ENCODE measurements around a stretch of chr20.

DNA sequence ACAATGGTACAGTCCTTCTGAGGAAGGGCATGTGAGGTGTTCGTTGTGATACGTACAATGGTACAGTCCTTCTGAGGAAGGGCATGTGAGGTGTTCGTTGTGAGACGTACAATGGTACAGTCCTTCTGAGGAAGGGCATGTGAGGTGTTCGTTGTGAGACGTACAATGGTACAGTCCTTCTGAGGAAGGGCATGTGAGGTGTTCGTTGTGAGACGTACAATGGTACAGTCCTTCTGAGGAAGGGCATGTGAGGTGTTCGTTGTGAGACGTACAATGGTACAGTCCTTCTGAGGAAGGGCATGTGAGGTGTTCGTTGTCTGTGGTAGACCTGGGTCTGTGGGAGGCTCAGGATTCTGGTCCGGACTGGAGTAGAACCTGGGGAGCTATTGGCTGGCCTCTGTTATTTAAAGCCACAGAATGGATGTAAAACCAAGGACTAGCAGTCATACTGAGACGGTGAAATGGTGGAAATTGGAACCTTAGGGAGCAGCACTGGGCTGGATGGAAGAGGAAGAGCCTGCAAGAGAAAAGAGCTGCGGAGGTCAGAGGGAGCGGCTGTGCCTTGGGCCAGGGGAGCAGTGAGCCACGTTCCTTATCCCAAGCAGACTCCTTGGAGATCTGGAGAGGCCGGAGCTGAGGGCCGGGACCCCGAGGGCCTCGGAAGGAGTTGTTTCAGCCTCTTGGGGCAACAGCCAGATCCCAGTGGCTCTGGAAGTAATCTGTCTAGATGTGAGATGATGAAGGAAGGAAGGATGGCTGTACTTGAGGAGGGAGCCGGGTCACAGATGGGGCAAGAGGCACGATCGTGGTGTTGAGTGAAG is 15.9 kb downstream of the PCMTD2 start:
- RRBS = 89% methylated on average over 3 of the region's 23 CpGs

DNA sequence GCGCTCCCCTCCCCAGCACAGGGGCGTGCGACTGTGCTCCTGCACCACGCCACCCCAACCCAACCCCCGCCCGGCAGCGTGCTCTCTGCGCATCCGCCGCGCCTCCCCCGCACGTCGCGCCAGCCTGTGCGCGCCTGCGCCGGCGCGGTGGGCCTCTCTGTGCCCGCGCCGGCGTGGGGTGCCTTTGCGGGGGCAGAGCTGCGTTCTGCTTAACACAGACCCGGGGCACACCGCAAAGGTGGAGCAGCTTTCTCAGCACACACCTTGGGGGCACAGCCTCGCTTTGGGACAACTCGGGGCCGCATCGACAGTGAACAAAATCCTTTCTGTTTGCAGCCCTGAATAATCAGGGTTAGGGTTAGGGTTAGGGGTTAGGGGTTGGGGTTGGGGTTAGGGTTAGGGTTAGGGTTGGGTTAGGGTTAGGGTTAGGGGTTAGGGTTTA is 30.8 kb downstream of the PCMTD2 start:
- RRBS = 89% methylated on average over 8 of the region's 33 CpGs

Data from iris pigment epithelial cell (primary cell).